ENCODE measurements around a stretch of chr17.

GRCh38 chr17:1721967-1722445 lies 2.5 kb upstream of the WDR81 start:
- PRO-cap, 3 experiments, result no peak in any of the 3 experiments
- RAMPAGE, long total RNA, result no peak
- RRBS, 2 experiments, result no CpG with 5 or more reads among the region's 9 CpGs

DNA sequence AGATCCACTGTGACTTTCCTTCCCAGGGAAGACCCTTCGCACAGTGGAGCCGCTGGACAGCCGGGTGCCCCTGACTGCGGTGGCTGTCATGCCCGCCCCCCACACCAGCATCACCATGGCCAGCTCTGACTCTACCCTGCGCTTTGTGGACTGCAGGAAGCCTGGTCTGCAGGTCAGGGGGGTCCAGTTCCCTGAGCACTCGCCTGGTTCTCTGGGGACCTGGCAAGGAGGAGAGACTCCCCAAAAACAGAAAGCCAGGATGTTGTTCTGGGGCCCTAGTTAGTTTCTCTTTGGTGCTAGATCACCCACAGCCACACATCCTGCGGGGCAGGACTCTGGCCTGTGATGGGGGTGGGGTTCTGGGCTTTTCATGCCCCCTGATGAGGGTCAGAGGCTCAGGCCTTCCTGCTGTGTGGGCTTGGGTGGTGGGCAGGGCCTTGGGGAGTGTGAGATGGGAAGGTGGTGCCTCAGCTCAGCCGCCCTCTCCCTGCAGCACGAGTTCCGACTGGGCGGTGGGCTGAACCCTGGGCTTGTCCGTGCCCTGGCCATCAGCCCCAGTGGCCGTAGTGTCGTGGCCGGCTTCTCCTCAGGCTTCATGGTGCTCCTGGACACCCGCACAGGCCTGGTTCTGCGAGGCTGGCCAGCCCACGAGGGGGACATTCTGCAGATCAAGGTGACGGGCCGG lies 7.0 kb upstream of the SERPINF2 start:
- PRO-cap, 3 experiments, result no peak in any of the 3 experiments
- RAMPAGE, long total RNA, result no peak
- RRBS, 2 experiments, result 55 to 78% methylated on average over 1 of the region's 21 CpGs

DNA sequence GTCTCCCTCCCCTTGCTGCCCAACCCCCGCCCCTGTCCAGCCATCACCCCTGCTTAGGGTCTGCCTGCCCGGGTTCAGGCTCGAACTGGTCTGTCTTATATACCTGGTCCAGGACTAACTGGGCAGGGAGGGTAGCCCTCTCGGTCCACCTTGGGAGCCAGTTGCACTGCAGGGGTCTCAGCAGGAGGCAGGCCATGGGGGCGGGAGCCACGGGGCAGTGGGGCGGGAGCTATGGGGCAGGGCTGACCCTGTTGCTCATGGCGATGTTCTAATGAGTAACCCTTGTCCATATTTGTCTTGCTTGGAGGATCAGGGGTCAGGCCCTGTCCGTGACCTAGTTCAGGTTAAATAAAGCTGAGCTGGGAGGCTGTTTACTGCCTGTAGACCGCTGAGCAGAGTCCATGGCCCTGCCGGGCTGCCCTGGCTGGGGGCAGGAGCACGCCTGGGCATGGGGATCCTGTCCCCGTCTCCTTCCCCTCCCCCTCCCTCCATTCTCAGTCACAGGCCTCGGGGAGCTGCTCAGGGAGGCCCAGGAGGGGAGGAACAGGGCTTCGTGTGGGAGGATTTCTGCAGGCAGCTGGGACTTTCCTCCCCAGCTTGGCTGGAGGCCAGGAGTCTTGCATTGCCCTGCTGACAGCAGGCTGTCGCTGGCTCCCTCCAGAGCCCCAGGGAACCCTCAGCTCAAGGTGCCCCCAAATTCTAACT lies 6.3 kb upstream of the SERPINF2 start:
- PRO-cap, 3 experiments, result no peak in any of the 3 experiments
- RAMPAGE, long total RNA, result no peak
- RRBS, 2 experiments, result 81 to 89% methylated on average over 2 of the region's 16 CpGs

DNA sequence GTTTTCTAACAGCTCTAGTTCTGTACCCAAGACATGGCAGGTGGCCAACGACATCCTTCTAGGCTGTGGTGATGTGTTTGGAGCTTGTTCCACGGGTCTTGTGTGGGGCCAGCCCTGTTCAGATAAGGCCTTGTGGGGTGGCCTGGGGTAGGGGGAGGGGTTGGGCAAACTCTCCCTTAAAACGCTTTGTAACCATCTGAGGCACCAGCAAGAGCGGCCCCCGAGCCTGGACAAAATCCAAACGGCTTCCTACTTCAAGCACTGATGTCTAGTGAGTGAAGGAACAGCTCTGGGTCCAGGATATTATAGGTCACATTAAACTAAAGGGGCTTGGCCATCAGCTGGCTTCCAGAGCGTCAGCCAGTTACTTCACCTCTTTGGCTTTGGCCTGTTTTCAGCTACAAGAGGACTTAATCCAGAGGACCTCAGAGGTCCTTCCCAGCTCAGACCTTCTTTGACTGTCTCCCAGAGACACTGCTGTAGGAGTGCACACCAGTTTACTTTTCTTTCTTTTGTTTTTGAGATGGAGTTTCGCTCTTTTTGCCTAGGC lies 11.9 kb downstream of the SERPINF1 start:
- PRO-cap, 3 experiments, result peak in 1 of 3 experiments; most common plus-strand start position 418 of the sequence (in 1); most common minus-strand start position 277 of the sequence (in 1)
- RAMPAGE, long total RNA, result no peak
- RRBS, 2 experiments, result no CpG with 5 or more reads among the region's 8 CpGs

DNA sequence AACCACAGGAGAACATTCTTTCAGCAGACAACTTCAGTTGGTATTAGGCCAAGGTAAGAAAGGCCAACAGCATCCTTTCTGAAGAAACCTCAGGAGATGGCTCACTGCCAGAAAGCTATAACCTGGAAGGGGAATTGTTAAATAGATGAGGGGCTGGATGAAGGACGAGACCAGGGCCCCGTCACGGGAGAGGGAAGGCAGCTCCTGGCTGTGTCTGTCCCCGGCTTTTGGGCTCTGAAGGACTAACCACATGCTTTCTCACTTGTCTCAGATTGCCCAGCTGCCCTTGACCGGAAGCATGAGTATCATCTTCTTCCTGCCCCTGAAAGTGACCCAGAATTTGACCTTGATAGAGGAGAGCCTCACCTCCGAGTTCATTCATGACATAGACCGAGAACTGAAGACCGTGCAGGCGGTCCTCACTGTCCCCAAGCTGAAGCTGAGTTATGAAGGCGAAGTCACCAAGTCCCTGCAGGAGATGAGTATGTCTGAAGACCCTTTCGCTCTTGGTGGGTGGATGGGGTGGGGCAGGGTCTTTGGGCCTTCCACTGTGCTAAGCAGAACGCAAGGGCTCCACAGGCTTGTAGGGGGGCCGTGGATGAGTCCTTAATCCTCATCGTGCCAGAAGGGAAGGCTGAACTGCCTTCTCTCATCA lies 14.5 kb downstream of the SERPINF1 start:
- PRO-cap, 3 experiments, result peak in 2 of 3 experiments; most common minus-strand start position 236 of the sequence (in 2)
- RAMPAGE, long total RNA, result no peak
- RRBS, 2 experiments, result 12 to 19% methylated on average over 2 of the region's 14 CpGs

DNA sequence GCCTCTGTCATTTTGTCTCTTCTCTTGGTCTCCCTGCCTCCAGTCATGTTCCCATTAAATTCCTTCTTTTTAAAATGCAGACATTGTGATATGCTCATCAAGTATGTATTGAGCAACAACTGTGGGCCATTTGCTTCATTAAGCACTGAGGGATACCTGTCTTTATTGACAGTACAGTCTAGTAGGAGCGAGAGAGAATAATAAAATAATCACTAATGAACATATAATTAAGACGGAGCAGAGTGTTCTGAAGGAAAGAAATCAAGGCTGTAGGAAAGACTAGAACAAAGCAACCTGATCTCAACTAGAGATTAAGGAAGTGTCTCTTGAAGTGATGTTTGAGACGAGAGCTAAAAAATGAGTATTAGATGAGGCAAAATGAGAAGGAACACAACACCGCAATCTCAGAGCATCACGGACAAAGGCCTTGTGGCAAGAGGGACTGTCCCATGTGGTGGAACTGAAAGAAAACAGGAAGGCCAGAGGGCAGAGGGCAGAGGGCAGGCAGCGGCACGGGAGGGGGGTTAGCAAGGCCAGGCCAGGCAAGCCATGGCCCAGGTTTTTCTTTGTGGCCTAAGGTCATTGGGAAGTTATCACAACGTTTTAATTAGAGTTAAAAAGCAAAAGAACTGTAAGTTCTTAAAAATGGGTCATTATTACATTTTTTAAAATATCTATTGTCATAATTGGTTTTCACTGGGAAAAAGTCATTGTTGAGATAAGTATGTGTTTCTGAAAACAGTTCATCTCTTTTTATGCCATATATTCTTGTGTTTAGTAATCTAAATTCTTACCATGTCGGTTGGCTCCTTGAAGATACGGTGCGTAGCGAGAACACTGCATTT lies 22.5 kb downstream of the RPA1 start:
- PRO-cap, 3 experiments, result no peak in any of the 3 experiments
- RAMPAGE, long total RNA, result no peak
- RRBS, 2 experiments, result no CpG with 5 or more reads among the region's 12 CpGs

GRCh38 chr17:2011665-2012248 lies 13.4 kb downstream of the RTN4RL1 start:
- PRO-cap, 3 experiments, result no peak in any of the 3 experiments
- RAMPAGE, long total RNA, result no peak
- RRBS, 2 experiments, result no CpG with 5 or more reads among the region's 16 CpGs

DNA sequence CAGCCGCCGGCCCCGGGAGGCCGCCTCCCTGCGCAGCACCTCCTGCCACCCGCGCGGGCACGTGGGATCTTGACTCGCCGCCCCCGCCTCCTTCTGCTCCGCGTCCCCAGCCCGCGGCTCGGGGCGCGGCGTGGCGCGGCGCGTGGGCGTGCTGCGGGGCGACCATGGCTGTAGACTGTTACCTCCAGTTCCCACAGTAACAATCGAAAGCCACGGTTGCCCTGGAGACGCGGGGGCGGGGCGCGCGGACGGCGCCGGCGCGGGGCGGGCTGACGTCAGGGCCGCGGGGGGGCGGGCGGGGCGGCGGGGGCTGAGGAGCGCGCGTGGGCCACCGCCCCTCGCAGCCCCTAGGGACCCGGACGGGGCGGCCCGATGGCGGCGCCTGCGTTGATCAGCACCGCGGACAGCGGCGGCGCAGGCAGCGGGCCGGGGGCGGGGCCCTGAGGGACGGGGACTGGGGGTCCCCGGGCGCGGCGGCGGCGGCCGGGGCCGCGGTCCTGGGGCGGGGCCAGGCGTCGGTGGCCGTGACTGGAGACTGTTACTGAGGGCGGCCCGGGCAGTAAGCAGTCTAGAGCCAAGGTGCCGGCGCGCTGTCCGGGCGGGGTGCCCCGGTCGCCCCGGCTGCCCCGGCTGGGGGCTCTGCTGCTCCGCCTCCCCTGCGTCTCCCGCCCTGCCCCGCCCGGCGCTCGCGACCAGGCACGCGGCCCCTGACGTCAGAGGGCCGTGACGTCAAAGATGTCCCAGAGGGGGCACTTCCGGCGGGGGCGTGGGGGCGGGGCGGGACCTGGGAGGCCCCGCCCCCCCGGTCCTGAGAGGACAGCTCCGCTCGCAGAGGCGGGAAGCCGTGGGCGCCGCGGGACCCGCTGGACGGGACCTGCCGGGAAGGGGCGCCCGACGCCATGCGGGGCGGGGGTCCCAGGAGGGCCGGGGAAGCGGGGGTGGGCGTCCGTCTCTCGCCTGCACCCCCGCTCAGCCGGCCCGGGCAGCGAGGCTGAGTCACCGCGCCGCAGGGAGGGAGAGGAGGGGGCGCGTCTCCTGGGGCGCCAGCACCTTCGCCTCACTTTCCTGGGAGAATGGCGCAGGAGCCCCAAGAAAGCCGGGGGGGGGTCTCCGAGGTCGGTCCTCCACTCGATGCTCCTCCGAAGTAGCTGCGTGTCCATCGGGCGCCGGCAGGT lies 4.7 kb upstream of the HIC1 start:
- PRO-cap, 3 experiments, result peak in 3 of 3 experiments; most common plus-strand start position 831 of the sequence (in 3); most common minus-strand start position 667 of the sequence (in 3)
- RAMPAGE, long total RNA, result no peak
- RRBS, 2 experiments, result 2% methylated on average over 81 to 83 of the region's 154 CpGs

DNA sequence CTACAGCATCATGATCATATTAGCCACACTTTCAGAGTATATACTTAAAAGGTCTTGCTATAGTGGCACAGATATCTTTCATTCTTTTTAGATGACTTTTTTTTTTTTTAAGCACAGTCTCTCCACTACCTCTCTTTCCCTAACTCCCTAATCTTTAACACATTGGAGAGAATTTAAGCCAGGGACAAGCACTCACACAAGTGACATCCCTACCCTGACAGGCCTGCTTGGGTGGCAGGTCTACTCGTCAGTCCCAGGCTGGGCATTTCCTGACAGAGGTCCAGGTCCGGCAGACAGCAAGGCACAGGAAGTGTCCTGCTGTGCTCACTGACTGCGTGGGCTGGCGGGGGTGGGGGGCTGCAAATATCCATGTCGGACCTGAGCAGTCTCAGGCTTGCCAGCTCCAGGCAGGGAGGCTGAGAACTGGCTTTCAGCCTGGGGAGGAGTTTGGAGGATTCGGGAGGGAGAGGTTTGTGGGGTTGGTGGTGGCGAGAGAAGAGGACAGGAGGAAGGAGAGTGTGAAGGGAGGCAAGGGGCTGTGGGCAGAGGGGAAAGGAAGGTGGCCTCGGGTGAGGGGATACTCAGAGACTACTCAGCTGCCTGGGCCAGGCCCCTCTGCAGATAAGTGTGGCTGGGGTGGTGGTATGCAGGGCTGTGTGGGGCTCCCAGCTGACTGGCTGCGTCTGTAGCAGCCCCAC lies 7.7 kb downstream of the HIC1 start:
- PRO-cap, 3 experiments, result no peak in any of the 3 experiments
- RAMPAGE, long total RNA, result no peak
- RRBS, 2 experiments, result no CpG with 5 or more reads among the region's 9 CpGs

- PRO-cap, 3 experiments, result peak in 1 of 3 experiments; most common plus-strand start chr17:2063564 (in 1)
- RAMPAGE, long total RNA, result no peak
- RRBS, 2 experiments, result no CpG with 5 or more reads among the region's 12 CpGs
Observed at GRCh38 chr17:2063104-2063813, 8.4 kb downstream of the HIC1 start.

DNA sequence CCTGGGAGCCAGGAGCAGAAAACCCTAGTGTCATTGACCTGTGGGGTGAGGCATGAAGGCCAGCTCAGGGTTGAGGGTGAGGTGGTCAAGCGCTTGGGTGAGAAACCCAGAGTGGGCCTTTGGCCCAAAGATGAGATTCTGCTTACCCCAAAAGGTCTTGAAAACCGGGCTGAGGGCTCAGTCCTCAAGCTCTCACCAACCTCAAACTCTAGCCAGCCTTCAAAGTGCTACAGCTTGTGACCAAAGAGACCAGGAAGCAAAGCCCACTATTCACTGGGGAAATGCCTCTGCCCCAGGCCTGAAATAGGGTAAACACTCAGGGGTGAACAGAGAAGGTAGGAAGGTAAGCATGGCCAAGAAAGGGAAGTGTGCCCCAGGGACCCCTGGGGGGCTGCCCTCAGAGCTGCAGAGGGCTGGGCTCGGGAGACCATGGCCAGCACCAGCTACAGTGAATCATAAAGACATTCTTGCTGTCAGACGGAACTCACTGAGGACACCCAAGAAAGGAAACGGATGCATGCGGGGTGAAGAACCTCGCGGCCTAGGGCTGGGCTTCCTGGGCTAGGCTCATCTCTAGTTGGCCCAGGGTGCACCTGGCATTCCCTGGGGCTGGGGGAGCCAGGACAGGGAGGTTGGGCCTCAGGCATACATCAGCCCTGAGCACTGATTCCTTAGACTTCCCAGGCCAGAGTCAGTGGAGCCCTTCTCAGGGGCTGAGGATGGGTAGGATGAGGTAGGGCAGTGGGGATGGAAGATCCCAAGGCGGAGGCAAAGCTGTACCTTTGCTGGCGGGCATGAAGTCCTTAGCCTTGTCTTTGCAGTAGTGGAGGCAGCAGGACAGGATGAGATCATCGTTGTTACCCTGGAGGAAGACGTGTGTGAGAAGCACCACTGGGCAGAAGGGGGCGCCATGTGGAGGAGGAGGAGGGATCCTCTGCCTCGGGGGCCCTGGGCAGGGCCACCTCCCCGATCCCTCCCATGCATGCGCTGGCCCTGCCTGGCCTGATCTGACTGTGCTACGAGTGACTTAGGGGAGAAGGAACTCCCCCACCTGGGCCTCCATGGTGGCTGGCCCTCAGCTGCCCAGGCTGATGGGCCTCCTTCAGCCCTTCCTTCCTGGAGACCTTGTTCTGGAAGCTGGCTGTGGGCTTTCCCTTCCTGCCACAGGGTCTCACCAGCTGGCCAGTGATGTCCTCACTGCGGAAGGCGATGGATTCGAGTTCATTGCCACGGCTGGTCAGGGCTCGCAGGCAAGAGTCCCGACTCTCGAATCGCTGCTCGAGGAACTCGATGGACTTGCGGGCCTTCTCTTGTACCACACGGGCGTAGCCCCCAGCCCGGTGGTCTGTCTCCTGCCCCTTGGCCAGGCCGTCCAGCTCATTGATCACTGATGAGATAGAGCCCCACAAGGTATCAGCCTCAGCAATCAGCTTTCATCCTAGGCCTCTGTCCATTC lies 9.9 kb downstream of the HIC1 start:
- PRO-cap, 3 experiments, result no peak in any of the 3 experiments
- RAMPAGE, long total RNA, result no peak
- RRBS, 2 experiments, result no CpG with 5 or more reads among the region's 32 CpGs

DNA sequence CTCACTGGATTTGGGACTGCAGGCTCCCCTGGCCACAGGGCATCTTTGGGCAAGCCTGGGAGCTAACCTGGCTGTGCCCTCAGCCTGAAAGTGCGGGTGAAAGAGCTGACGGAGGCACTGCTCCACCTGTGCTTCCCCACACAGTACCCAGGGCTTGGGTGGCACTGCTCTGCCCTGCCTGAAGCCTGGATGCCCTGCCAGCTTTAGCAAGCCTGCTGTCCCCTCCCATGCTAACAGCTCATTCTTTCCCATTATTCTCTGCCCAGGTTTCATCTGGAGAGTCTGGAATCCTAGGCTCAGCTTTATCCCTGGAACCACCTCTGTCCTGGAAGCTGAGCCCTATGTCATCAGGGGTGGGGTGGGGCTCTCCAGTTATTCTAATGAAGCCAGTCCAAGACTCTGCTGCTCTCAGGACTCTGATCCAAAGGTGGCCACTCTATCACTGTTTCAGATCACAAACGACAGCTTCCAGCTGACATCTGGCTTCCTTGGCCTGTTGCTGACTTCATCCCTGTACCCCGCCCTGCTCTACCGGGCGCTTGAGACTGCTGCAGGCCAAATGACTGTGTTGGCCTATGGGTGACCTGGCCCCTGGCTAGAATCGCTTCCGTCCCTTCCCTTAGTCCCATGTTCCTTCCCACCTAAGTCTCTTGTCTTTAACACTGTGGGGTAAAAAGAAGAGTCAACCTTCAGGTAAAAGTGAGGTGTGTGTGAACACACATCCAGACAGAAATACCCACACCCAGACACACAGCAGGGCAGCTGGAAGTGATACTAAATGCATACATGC lies 29.4 kb downstream of the HIC1 start:
- PRO-cap, 3 experiments, result no peak in any of the 3 experiments
- RAMPAGE, long total RNA, result no peak
- RRBS, 2 experiments, result no CpG with 5 or more reads among the region's 8 CpGs

GRCh38 chr17:2087451-2088274 lies 32.8 kb downstream of the HIC1 start:
- PRO-cap, 3 experiments, result no peak in any of the 3 experiments
- RAMPAGE, long total RNA, result no peak
- RRBS, 2 experiments, result no CpG with 5 or more reads among the region's 13 CpGs

GRCh38 chr17:2171678-2172516 lies 117.0 kb downstream of the HIC1 start:
- PRO-cap, 3 experiments, result no peak in any of the 3 experiments
- RAMPAGE, long total RNA, result no peak
- RRBS, 2 experiments, result no CpG with 5 or more reads among the region's 13 CpGs

- PRO-cap, 3 experiments, result no peak in any of the 3 experiments
- RAMPAGE, long total RNA, result no peak
- RRBS, 2 experiments, result 7 to 10% methylated on average over 5 of the region's 17 CpGs
Observed at GRCh38 chr17:2181203-2182216, 122.1 kb downstream of the SMG6 start.

GRCh38 chr17:2208394-2208664 lies 95.3 kb downstream of the SMG6 start:
- PRO-cap, 3 experiments, result no peak in any of the 3 experiments
- RAMPAGE, long total RNA, result no peak
- RRBS, 2 experiments, result no CpG with 5 or more reads among the region's 5 CpGs

DNA sequence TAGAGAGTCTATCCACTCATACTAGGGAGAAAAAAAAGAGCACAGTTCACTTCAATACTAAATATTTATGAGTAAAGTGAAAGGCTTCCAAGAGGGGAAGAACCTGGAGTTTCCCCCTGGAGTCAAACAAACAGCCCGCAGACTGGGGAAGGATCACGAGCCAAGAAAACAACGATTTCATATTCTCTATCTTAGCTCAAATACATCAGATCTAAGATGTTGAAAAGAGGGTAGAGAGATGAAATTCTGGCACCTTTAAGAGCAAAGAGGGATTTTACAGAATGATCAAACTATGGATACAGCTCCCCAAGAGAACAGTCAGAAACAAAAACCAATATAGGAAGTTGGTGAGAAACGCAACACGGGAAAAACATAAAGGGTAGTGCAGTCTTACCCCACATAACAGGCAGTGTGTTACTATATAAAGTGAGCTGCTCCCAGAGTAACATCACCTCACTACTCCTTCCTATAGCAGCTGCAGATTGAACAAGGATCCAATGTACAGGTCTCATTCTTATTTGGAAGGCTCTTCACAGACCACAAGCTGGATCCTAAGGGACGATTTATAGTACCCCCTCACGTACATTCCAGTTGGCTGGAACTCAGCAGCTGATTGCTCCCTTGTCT lies 39.8 kb downstream of the SMG6 start:
- PRO-cap, 3 experiments, result no peak in any of the 3 experiments
- RAMPAGE, long total RNA, result no peak
- RRBS, 2 experiments, result no CpG with 5 or more reads among the region's 7 CpGs

DNA sequence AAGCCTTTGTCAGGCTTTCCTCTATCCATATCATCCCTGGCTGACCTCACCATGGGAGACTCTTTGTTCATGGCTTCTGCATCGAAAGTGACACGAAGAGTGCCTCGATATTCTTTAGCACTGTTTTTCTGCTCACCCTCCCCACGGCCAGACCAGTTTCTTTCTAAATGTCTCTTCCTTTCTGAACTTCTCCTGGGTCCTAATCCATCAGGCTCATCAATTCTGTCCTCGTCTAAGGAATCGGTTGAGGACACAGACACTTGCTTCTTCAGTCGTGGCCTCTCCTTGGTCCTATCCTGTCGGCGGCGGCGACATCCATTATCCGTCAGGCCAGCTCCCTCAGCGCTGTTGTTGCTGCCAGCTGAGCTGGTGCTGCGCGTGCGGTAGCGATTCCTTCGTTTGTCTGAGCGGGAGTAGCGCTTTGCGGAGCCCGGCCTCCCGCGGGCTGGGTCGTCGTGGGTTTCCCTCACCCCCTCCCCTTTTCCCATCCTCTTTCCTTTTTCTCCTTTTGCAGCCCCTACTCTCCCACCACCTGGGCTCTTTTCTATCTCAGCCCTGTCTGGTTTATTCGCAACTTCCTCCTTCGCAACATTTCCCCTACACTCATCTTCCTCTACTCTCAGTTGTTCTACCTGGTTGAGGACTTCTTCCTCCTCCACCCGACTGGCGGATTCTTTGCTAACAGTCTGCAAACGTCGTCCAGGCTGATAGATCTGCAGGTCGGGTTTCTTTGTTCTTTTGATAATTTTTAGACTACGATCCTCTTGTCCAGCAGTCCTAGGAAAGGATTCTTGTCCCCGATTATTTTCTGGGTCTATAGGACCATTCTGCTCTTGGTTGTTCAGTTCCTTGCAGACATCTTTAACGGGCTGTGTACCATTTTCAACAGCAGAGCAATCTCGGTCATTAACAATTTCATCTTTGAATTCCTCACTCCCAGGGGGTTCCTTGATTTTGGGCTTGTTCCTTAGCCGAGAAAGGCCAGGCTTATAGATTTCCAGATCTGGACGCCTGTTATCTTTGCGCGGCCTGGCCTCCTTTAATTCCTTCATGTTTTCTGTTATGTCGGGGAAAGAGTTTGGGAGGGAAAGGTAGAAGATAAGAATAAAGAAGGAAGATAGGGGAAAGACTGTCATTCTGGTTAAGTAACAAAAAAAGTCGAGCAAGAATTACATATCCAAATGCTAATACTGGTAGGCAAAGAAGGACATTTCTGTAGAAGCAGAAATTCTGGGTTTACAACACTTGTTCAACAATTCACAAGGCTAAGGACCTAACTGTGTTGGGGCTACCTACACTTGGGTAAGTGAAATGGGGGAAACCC lies 3.5 kb downstream of the SMG6 start:
- PRO-cap, 3 experiments, result no peak in any of the 3 experiments
- RAMPAGE, long total RNA, result no peak
- RRBS, 2 experiments, result no CpG with 5 or more reads among the region's 43 CpGs

DNA sequence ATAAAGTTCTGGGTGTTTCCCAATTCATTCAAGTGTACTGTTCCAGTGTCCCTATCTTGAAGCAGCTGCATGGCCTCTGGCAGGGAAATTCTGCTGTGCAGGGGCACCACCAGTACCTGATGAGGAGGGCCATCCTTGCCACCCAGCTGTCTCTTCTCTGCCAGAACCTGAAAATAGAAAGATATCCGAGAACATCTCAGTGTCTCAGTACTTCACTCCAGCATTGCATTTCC lies 777 bp downstream of the TSR1 start:
- PRO-cap, 3 experiments, result no peak in any of the 3 experiments
- RAMPAGE, long total RNA, result no peak
- RRBS, 2 experiments, result no CpG with 5 or more reads among the region's 1 CpG

GRCh38 chr17:2386305-2387506 lies 14.2 kb downstream of the MNT start:
- PRO-cap, 3 experiments, result no peak in any of the 3 experiments
- RAMPAGE, long total RNA, result no peak
- RRBS, 2 experiments, result no CpG with 5 or more reads among the region's 41 CpGs

Data from skeletal muscle tissue (tissue), 7 donors.